Tongue (tissue), 2 donors: ENCODE data around the genes SPDYE9, BCL7B, ABHD11, CLDN3 and CLDN4.

DNA sequence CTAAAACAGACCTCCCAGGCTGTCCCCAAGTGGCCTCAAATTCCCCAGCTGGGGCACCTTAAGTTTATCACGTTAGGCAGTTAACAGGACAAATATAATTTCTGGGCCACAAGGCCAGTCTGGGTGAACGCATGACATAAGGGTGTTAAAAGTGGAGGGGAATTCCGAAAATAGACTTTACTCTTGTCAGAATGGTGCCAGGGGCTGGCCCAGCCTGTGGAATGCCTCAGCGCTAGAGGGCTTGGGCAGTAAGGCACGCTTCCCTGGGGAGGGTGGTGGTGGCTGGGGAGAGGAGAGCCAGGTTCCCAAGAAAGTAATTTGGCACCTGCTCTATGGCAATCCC is 463.4 kb upstream of the GALNT17 start:
- RAMPAGE, long total RNA: no peak

GRCh38 chr7:70693219-70694271 is 438.4 kb upstream of the GALNT17 start:
- RAMPAGE, long total RNA: no peak

DNA sequence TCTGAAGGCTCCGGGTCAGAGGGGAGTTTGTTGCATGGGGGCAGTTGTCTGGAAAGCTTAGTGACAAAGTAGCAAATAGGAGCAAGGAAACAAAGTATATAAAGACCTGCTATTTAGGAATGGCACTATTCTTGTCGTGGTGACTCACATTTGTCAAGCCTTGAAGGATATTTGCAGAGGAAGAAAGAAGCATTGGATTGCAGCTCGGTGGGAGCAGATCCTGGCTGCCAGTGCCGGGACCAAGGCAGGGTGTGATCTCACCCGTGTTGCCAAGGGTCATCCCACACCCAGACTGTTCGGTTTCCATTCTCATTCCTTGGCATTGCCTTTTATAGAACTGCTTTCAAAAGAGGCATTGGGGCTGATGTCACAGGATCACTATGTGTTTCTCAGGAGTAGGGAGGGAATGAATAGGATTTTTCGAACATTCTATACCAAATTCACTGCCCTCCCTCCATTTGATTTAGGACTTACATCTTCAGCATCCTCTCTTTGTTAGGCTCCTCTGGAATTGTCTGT is 176.2 kb downstream of the GALNT17 start:
- RAMPAGE, long total RNA: no peak

DNA sequence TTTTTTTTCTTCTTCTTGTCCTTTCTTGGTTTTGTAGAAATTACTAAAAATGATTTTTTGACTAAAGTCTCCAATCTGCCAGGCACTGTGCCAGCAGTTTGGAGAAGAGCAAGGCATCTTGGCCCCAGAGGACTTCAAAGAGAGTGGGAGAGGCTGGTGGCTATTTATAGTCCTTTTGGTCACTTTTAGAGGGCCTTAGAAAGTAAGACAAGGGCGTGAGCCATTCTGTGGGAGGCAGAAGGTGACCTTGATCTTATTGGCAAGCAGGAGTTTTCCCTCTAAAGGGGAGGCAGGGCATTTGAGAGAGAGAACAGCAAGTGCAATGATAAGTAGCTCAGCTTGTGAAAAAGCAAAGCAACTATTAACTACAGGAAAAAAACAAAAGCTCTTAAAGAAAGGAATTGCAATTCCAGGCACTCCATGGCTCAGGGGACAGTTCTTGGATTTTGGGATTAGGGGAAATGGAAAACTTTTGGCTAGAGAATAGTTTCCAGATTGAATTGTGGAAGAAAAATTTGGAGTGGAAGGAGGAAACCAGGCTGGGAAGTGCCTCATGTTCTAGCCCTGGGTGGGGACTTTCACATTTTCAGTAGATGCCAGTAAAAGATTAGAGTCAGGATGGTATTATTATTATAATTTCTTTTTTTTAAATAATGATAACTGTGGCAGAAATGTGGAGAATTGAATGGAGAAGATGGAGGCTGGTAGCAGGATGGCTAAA is 212.1 kb downstream of the GALNT17 start:
- RAMPAGE, long total RNA: no peak

- RAMPAGE, long total RNA: no peak
Measured at GRCh38 chr7:71630391-71630865, 498.5 kb downstream of the GALNT17 start.

DNA sequence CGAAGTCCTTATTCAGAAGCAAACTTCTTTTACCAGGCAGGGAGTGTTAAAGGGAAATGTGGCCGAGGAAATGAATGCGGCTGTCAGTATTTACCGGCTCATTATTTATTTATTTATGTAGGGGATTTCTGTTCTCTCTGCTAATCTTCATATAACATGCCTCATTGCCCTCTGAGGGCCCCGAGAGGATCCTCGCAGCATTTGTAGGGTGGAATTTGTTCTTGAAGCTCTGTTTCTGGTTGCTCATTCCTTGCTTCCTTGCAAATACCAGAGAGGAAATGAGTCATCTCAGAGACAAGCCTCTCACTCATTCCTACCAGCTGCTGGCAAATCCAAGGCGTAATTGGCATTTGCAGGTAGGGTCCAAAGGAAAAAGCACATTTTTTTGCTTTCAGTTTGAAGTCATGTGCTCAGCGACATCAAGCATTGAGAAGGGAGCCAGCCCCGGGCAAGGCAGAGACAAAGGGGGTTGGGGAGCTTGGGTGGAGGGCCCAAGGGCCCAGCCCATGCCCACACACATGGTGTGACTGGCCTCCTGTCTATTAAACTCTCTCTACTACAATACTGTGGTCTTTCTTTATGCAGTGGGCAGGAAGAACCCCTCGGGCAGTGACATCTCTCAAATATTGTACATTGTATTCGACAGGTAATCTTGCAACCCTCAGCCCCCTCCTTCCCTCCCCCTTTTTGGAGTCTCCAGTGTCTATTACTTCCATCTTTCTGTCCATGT is 501.7 kb downstream of the GALNT17 start:
- RAMPAGE, long total RNA: no peak

DNA sequence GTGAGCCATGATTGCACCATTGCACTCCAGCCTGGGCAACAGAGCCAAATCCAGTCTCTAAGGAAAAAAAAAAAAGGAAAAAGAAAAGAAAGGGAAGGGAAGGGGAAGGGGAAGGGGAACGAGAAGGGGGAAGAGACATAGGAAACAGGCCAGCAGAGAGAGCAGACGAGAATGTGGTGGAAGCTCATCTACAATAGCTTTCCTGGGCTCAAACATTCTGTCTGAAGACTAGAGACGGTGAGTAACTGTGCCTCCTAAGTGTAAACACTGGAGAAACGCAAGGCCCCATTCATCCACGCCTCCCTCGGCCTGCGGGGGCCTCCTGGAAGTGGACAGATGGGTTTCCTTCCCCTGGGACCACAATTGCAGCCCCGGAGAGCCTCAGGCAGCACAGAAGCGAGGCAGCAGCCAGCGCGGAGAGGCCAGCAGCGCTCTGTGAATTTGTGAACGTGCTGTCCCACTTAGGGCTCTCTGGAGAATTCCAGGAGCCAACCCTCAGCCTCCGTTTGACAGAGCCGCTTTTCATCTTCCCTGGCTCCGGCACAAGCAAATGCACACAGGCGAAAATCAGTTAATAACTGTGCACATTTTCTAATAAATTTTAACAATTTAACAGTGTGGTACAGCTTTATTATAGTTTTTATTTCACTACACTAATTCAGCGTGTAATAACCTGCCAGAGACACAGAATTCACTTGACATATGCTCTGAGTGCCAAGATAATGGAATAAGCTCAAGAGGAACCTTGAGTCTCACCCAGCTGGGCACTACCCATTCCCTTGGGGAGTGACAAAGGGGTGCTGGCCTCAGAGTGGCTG is 23.2 kb upstream of the CALN1 start:
- RAMPAGE, long total RNA: no peak

DNA sequence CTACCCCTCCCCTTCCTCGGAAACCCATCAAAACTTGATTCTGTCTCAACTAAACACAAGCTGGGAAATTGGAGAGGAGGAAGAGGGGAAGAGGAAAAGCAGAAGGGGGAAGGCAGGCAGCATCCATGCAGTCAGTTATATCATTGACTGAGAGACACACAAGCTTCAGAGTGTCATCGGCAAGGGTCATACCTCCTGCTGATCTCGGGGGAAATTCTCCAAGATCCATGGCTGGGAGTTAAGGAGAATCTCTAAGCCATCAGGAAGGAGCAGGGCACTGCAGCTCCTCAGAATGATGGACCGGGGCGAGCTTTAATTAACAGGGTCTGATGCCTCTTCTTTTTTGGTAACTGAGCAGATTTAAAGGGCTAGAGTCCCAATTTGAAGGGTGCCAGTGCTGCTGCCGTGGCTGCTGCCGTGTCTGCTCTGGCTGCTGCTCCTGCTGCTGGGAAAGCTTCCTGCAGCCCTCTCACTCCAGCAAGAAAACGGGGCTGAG is 34.8 kb upstream of the CALN1 start:
- RAMPAGE, long total RNA: no peak

- RAMPAGE, long total RNA: no peak
Measured at GRCh38 chr7:72938332-72938838, 13.5 kb downstream of the POM121 start.

- RAMPAGE, long total RNA: no peak
Measured at GRCh38 chr7:73085809-73086294, at the start of gene SPDYE9. Gene SPDYE9 (minus strand): TSS chr7:73086038.

GRCh38 chr7:73235949-73236306 is 72.7 kb downstream of the NSUN5 start:
- RAMPAGE, long total RNA: no peak

DNA sequence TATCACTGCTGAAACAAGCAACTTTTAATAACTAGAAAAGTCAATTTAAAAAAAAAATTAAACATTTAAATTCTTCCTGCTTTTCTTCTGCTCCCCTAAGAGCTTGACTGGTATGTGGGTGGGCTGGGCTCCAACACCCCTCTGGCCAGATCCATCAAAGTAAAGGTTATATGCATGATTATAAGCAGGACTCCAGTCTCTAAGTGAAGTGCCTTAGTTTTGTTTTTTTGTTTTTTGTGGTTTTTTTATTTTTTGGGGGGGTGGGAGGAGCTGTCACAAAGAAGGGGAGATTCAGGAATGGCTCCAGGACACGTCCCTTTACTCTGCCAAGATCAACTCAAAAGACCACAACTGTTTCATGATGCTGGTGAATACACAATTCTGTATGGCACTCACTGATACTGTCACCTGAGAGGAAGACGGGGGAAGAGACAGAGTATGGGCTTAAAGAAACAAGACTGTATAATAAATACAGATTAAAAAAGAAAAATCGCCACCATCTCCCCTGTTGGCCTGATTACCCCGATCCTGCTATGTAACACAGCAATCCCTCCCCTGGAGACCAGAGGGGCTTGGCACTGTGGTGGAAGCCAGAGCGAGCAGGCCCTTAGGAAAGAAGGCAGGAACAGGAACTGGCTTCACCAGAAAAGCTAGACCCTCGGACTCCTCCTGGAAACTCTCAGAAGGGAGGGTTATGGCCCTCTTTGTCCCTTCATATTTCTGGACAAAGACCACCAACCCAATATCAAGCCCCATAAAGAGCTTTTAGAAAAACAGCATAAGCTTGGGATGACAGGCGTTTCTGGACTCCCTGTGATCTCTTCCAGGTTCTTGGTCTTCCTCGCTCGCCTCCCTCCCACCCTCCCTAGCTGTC is 7.9 kb downstream of the FZD9 start:
- RAMPAGE, long total RNA: no peak

DNA sequence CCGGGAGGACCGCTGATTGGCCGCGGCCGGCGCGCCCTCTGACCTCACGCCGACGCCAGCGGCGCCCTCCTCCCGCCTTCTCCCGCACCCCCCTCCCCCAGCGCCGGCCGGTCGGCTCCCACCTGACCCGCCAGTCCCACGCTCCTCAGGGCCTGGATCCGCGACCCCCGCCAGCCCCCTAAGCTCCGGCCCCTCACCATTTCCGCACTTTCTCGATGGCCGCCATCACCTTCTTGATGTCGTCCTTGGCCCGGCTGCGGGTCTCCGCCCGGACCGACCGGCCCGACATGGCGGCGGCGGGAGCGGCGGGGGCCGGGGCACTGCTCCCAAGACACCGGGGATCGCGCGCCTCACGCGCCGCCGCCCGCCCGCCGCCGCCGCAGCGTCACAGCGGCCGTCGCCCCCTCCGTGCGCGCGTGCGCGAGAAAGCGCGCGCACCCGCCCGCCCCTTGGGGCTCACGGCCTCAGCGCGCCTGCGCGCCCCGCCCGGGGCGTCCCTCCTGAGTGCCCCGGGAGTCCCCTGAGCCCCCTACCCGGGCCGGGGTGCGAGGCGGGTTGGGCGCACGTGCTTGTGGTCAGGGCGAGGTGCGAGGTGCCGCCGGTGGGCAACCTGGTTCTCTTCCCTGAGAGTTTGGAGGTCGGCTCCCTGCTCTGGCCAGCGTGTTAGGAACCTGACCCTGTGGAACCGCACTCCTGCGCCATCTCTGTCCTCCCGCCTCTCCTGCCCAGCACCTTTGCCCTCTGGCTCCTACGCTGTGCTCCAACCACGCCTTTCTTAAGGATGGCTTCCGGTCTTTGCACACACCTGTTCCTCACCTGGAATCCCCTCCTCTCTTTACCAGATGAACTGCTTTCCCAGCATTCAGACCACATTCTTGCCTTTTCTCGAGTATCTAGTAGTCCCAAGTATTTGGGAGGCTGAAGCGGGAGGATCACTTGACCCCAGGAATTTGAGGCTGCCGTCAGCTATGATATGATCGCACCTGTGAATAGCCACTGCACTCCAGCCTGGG is at the start of gene BCL7B:
Gene BCL7B (minus strand): TSS at position 401 of the 1,013 bp plus-strand sequence.
- RAMPAGE, long total RNA: no peak

DNA sequence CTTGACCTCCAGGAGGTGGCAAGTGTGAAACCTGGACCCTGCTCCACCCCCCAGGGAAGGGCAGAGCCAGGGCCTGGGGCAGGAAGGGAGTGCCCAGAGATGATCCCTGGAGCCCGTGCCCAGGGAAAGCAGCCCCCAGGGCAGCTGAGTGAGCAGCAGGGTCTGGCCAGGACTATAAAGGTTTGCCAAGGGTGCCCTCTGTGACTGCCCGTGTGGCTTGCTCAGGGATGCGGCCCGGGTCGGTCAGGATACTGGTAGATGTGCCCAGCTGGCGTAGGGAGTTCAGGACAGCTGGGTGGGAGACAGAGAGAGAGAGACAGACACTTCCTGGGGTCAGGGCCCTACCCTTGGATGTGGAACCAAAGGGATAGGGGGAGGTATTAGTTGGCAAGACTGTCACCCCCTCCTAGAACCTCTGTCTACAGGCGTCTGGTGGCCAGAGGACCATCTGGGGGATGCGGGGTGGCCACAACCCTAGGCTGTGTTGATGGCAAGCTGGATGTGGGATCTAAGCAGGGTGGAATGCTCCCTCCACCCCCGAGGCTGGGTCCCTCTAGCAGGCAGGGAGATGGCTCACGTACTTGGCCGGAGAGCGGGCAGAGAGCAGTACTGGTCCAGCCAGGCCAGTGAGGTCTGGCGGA is 15.4 kb upstream of the TBL2 start:
- RAMPAGE, long total RNA: no peak

GRCh38 chr7:73595902-73596719 is 17.7 kb upstream of the TBL2 start:
- RAMPAGE, long total RNA: no peak

DNA sequence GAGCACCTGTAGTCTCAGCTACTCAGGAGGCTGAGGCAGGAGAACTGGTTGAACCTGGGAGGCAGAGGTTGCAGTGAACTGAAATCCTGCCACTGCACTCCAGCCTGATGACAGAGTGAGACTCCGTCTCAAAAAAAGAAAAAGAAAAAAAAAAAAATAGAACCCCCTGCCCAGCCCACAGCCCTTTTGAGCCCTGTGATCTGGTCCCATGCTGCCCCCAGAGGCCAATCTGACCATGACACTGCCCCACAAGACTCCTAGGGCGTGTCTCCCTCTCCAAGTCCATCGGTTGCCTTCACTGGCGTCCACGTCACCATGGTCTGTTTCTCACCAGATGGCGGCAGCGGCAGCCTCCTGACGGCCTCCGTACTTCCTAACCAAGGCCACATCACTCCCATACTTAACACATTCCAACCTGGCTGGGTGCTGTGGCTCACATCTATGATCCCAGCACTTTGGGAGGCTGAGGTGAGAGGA is 18.0 kb downstream of the BUD23 start:
- RAMPAGE, long total RNA: no peak

DNA sequence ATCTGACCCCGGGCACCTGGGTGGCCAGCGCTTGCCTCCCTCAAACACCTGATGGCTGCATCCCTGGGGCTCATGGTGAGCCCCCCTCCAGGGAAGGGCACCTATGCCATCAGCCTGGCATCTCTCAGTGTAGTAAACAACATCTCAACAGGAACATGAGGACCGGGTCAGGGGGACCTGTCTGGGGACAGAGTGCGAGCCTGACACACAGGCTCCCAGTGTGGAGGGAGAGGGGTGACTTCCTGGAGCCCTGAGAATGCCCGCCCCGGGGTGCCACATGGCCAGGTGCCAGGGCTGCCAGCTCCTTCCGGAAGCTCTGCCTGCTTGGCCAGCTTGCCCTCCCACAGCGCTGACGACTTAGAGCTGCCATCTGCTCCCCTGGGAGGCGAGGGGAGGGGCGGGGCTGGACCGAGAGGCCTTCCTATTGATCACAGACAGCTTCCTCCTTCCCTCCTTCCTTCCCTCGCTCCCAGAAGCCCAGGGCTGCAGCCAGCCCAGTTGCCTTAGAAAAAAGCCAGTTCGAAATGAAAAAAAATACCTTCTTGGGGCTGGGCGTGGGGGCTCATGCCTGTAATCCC is 12.3 kb downstream of the STX1A start:
- RAMPAGE, long total RNA: no peak

GRCh38 chr7:73737812-73738897 is at the start of gene ABHD11:
Gene ABHD11 (minus strand): TSS chr7:73738802.
- RAMPAGE, long total RNA: start-site peak on the minus strand at chr7:73738800-73738837, 84 and 47 reads in 2 replicates

DNA sequence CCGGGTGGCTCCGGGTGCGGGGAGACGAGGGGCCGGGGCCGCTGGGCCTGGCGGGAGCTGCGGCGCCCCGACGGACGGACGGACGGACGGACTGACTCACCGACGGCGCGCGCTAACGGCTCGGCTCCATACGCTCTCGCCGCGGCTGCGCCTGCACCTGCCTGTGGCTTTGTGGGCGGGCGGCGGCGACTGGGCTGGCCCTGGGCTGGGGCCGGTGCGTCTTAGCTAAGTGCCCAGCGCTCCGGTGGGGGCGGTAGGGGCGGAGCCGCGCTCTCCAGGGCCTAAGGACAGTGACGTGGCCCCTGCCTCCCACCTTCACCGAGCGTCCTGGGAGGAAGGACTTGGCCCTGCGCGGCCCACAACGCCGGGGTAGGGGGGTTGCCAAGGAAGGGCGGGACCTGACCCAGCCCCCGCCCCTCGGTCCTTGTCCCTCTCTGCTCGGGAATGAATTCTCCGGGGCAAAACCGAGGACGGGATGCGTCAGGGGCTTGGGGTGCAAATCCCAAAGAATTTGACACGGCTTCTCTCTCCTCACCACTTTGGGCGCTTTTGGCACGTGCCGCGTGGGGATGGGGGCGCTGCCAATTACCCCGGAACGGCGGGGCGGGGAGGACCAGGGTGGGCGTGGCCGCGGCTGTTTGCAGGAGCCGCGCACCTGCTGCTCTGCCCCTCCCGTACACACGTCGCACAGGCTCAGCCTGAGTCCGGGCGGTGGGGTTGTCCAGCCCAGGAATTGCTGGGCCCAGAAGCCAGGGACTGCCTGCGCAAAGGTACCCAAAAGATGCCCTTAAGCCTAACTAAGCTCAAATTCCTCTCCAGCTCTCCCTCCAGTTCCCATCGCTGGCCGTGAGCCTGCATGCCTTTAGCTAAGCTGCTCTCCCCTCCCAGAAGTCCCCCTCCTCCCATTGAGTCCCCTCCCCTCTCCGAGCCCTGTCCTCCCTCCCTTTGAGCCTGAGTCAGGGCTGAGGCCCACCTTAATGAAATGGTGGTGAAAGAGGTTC is at the start of gene CLDN3:
Gene CLDN3 (minus strand): TSS at position 196 of the 1,001 bp plus-strand sequence.
- RAMPAGE, long total RNA: no peak

GRCh38 chr7:73830344-73831180 is at the start of gene CLDN4:
Gene CLDN4 (plus strand): TSS chr7:73830996.
- RAMPAGE, long total RNA: start-site peak on the plus strand at chr7:73830995-73831003, 229 and 17 reads in 2 replicates